HT1080 (cell line): ENCODE results near the genes ARL14 and OTOL1.

GRCh38 chr3:157099395-157100230 lies 60.3 kb downstream of the CCNL1 start:
RAMPAGE:
- cytosol, long total RNA = no peak
- long total RNA = no peak
- nucleus, long total RNA = no peak

DNA sequence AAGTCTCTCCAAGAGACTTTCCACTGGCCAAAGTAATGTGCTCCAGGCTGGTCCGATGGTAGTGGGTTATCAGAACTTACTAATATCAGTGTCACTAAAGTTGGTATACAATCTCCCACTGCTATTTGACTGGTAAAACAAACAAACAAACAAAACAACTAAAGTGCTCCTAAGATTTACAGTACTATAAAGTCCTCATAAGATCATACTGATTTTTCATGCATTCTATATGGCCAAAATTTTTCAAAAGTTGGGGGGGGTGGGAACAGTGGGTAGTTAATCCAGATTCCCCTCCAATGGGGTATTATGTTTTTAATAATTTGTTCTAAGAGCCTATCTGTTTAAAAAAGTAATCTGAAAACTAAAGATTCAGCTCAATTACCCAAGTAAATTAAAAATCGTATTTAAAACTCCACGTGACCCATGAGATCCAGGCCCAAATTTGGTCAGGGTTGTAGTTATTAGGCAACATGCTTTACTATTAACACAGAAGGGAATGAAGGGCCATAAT lies 6.4 kb downstream of the CCNL1 start:
RAMPAGE:
- cytosol, long total RNA = no peak
- long total RNA = no peak
- nucleus, long total RNA = no peak

DNA sequence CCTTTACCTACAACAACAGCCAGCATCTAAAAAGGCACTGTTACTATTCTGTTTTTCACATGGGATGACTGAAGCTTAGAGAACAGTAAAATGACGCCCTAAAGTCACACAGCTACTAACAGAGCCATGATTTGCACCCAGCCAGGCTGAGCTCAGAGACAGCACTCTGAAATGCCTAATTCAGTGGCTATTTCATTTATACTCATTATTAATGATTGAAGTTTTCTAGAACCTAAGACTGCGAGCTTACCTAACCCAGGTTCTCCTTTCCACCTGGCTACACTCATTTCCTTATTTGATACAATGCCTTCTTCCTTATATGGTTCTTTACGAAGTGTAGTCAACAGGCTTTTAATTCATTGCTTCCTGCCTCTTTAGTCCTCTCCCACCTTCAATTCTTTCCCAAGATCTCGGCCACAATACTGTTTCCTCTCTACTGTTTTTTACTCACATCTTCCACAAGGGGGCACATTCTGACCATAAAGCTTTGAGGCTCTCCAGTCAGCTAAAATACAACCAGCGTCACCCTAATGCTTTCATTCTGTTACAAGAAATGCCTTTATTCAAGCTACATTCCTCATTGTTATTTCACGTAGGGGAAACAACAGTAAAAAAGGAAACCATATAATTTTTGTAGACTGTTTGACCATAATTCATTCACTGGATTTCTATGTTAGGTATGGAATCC lies 29.2 kb upstream of the VEPH1 start:
RAMPAGE:
- cytosol, long total RNA = no peak
- long total RNA = no peak
- nucleus, long total RNA = no peak

GRCh38 chr3:158634368-158634750 lies 10.0 kb upstream of the GFM1 start:
RAMPAGE:
- cytosol, long total RNA = no peak
- long total RNA = no peak
- nucleus, long total RNA = no peak

DNA sequence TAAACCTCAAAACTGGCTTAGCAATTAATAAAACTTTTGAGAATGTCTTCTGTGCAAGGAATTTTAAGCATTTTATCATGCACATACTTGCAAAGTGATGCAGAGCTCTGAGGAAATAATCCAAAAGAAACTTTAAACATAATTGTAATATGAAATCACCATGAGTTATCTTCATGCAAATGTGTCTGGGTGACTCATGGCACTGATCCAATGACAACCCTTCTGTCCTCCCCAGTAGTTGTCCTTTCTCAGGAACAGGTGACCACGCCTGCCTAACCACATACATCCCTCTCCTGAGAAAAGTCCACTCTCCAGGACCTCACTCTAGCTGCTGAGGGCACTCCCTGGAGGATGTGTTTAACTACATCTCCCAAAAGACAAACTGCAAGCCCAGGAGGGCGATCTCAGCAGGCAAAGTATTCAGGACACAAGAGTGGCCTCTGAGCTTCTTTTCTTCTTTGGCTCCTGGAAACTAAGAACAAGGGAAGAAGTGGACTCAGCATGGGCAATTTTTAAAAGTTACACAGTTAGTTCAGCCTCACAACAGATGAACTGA lies 185.0 kb downstream of the IQCJ-SCHIP1 start:
RAMPAGE:
- cytosol, long total RNA = no peak
- long total RNA = no peak
- nucleus, long total RNA = no peak

DNA sequence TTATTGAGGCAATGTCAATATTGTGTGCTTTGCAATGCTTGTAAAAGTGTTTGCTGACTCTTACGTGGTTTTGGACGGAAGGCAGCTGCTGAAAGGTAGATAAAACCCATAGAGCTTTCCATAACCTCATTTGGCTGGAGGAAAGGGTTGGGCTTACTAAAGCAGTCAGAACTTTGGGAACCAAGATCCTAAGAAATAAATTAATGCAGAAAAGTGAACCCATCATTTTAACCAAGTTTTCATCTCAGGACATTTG lies 354.7 kb downstream of the IQCJ-SCHIP1 start:
RAMPAGE:
- cytosol, long total RNA = no peak
- long total RNA = no peak
- nucleus, long total RNA = no peak

DNA sequence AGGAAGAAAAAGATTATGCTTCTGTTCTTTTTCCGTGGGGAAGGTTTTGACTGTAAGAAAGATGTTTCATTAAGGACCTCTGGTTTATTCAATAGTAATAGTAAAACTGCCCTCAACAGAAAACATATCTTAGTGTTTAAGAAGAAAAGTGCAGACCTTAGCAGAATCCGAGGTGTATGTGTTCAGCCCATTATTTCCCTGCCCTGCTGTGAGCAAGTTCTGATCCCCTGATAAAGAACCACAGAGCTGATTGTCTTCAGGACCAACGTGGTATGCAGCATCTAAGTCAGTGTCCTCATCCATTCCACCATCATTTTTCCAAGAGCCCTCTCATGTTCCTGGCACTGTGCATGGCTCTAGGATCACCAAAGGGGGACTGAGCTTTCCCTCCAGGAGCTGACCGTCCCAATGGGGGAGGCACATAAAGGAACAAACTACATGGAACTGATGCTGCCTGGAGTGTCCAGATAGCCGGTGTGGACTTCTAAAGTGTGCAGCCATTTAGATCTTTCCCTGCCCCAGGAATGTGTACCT lies 369.3 kb upstream of the C3orf80 start:
RAMPAGE:
- cytosol, long total RNA = no peak
- long total RNA = no peak
- nucleus, long total RNA = no peak

GRCh38 chr3:159882588-159883186 lies 342.5 kb upstream of the C3orf80 start:
RAMPAGE:
- cytosol, long total RNA = no peak
- long total RNA = no peak
- nucleus, long total RNA = no peak

RAMPAGE:
- cytosol, long total RNA = no peak
- long total RNA = no peak
- nucleus, long total RNA = no peak
These were observed 95.7 kb upstream of the C3orf80 start for GRCh38 chr3:160129285-160130085.

RAMPAGE:
- cytosol, long total RNA = no peak
- long total RNA = no peak
- nucleus, long total RNA = no peak
These were observed 24.8 kb downstream of the TRIM59 start for GRCh38 chr3:160424821-160425182.

DNA sequence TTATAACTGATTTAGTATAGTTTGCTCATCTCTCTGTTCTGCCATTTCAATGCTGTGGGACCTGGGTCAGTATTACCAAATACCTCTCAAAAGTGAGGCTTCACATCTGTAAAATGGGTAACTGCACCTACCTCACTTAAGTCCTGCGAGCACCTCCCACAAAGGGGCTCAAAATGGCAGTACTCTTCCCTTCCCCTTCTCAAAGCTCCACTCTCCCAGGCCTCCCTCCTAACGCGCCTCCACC lies 499 bp downstream of the TRIM59 start:
RAMPAGE:
- cytosol, long total RNA = no peak
- long total RNA = no peak
- nucleus, long total RNA = no peak

GRCh38 chr3:160667288-160667879 lies 9.6 kb upstream of the ARL14 start:
RAMPAGE:
- cytosol, long total RNA = no peak
- long total RNA = no peak
- nucleus, long total RNA = no peak

GRCh38 chr3:160676801-160677409 lies at the start of gene ARL14:
Gene ARL14 (plus strand): TSS chr3:160677160.
RAMPAGE:
- cytosol, long total RNA = no peak
- long total RNA = no peak
- nucleus, long total RNA = no peak

DNA sequence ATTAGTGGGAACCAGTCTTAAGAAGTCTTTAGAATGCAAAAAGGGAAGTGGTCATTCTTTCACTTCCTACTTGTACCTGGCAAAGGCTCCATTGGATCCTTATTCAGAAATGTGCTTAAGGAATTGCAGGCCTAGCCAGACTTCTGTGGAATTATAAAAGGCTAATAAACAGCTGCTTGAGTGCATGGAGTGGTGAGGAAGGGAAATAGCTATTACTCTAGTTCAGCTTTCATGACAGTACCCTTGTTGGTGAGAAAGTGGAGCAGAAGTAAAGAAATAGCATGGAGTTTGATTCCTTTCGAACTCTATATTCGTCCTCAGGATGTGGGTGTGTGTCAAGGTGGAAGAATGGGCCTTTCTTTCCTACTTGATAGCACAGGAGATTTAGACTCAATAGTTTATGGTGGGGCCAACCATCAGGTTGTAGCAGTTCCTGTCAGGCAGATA lies 24.3 kb downstream of the PPM1L start:
RAMPAGE:
- cytosol, long total RNA = no peak
- long total RNA = no peak
- nucleus, long total RNA = no peak

GRCh38 chr3:160837515-160838026 lies 81.5 kb downstream of the PPM1L start:
RAMPAGE:
- cytosol, long total RNA = no peak
- long total RNA = no peak
- nucleus, long total RNA = no peak

RAMPAGE:
- cytosol, long total RNA = no peak
- long total RNA = no peak
- nucleus, long total RNA = no peak
These were observed 114.2 kb downstream of the PPM1L start for GRCh38 chr3:160870222-160870676.

DNA sequence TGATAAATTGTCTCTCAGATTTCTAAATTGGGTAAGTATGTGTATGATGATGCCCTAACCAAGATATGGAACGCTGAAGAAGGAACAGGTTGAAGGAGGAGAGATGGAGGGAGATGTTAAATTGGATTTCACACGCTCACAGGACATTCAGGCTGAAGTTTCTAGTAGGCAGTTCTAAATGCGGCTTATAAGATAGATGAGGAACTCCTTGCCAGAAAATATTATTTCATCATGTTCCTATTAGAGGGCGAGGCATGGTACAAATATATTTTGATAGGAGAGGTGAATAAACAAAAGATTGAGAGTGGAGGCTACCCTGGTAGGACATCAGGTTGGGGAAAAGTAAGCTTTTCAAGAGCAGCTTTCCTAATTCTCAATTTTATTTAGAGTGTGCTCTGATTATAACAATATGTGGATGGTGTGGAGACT lies 88.7 kb downstream of the B3GALNT1 start:
RAMPAGE:
- cytosol, long total RNA = no peak
- long total RNA = no peak
- nucleus, long total RNA = no peak

GRCh38 chr3:161101342-161102164 lies 3.6 kb downstream of the B3GALNT1 start:
RAMPAGE:
- cytosol, long total RNA = no peak
- long total RNA = no peak
- nucleus, long total RNA = no peak

RAMPAGE:
- cytosol, long total RNA = no peak
- long total RNA = no peak
- nucleus, long total RNA = no peak
These were observed at the start of gene OTOL1 for GRCh38 chr3:161496561-161496960. Gene OTOL1 (plus strand): TSS chr3:161496808.

DNA sequence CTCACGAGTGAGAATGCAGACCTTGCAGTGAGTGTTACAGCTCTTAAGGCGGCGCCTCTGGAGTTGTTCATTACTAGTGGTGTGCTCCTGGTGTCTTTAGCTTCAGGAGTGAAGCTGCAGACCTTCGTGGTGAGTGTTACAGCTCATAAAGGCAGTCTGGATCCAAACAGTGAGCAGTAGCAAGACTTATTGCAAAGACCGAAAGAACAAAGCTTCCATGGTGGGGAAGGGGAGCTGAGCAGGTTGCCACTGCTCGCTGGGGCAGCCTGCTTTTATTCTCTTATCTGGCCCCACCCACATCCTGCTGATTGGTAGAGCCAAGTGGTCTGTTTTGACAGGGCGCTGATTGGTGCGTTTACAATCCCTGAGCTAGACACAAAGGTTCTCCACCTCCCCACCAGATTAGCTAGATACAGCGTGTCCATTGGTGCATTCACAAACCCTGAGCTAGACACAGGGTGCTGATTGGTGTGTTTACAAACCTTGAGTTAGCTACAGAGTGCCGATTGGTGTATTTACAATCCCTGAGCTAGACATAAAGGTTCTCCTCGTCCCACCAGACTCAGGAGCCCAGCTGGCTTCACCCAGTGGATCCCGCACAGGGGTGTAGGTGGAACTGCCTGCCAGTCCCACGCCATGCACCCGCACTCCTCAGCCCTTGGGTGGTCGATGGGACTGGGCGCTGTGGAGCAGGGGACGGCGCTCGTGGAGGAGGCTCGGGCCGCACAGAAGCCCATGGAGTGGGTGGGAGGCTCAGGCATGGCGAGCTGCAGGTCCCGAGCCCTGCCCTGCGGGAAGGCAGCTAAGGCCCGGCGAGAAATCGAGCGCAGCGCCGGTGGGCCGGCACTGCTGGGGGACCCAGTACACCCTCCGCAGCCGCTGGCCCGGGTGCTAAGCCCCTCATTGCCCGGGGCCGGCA lies 1526.4 kb downstream of the SI start:
RAMPAGE:
- cytosol, long total RNA = no peak
- long total RNA = no peak
- nucleus, long total RNA = no peak